Heart (tissue), 3 donors: ENCODE results near the genes GNPTAB and PAH.

GRCh38 chr12:98745592-98746476 lies 100.7 kb downstream of the APAF1 start:
- RAMPAGE, long total RNA, 2 experiments = no peak in any of the 2 experiments

DNA sequence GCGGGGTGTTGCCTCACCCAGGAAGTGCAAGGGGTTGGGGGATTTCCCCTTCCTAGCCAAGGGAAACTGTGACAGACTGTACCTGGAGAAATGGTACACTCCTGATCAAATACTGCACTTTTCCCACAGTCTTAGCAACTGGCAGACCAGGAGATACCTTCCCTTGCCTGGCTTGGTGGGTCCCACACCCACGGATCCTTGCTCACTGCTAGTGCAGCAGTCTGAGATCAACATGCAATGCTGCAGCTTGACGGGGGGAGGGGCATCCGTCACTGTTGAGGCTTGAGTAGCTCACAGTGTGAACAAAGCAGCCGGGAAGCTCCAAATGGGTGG lies 409.5 kb upstream of the GARIN6 start:
- RAMPAGE, long total RNA, 2 experiments = no peak in any of the 2 experiments

DNA sequence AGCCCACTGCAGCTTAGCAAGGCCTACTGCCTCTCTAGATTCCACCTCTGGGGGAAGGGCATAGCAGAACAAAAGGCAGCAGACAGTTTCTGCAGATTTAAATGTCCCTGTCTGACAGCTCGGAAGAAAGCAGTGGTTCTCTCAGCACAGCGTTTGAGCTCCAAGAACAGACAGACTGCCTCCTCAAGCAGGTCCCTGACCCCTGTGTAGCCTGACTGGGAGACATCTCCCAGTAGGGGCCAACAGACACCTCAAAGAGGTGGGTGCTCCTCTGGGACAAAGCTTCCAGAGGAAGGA lies 409.2 kb upstream of the GARIN6 start:
- RAMPAGE, long total RNA, 2 experiments = no peak in any of the 2 experiments

GRCh38 chr12:100163794-100164460 lies 21.3 kb upstream of the BLTP3B start:
- RAMPAGE, long total RNA, 2 experiments = no peak in any of the 2 experiments

DNA sequence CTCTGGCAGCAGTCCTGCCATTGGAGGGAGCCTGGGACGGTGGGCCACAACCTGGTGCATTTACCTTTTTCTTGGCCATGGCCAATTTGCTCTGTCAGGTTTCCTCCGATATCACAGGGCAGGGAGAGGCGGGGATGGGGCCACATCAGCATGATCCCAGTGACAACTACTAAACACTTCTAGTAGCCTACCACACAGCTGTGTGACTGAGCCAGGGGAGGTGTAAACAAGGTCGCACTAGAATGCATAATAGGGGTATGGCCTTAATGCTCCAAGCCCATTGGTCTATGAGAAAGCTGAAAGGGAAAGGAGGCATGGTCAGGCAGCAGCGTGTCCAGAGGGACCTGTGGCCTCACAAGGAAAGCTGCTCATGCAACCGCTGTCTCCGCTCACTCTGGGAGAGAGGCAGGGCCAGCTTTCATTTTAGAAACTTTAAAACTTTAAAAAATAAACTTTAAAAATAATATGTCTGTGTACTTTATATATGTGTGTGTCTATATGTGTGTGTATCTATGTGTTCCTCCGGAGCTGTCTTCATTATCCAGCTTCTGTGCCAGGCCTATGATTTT lies 27.5 kb upstream of the ACTR6 start:
- RAMPAGE, long total RNA, 2 experiments = no peak in any of the 2 experiments

- RAMPAGE, long total RNA, 2 experiments = no peak in any of the 2 experiments
These were observed 19.7 kb upstream of the SLC5A8 start for GRCh38 chr12:101229678-101230174.

DNA sequence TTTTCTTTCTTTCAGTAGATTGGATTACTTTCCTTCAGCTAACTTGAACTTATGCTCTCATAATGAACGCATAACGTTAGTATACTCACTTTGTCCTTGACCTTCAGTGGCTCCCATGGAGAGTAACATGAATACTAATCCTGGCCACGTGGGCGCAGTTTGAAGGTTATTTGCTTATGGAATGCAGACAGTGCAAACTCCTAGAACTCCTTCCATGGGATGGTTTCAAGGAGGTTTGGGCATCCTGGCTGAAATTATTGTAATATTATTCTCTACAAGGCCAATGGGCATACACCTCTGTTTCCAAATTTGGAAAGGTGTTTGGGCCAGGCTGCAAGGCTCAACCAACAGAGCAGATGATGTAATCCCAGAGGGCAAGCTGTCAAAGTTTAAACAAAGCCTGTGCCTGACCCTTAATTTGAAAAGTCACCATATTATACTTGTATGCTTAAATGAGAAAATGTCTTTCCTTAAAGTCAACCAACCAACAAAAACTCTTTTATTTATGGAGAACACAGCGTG lies 23.5 kb downstream of the MYBPC1 start:
- RAMPAGE, long total RNA, 2 experiments = no peak in any of the 2 experiments

DNA sequence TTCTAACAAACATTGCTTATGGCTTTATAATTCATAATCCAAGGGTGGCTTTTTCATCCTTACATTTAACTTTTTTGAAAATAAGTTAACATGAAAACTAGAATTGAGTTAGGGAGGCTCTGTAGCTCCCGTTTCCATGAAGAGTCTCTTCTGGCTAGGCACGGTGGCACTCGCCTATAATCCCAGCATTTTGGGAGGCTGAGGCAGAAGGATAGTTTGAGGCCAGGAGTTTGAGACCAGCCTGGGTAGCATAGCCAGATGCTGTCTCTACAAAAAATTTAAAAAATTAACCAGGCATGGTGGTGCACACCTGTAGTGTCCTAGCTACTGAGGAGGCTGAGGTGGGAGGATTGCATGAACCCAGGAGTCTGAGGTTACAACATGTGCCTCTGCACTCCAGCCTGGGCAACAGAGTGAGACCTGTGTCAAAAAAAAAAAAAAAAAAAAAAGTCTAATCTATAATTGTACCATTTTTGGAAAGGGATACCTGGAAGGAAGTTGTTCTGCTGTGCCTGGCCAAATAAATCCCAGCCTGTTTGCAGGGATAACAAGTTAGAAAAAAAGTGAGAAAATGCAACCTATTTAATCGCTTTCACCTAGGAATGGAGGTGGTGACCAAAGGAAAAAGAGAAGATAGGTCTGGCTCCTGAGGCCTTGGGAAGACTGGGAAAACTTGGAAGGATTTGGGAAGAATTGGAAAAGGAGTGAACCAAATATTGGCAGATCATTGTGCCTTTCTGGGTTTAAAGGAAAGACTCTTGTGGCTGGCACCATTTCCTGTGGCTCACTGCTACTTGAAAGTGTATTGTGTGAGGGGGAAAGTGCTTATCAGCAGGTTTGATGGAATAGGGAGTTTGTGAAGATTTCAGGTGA lies 11.8 kb downstream of the CHPT1 start:
- RAMPAGE, long total RNA, 2 experiments = no peak in any of the 2 experiments

GRCh38 chr12:101715501-101716142 lies 18.2 kb downstream of the CHPT1 start:
- RAMPAGE, long total RNA, 2 experiments = no peak in any of the 2 experiments

DNA sequence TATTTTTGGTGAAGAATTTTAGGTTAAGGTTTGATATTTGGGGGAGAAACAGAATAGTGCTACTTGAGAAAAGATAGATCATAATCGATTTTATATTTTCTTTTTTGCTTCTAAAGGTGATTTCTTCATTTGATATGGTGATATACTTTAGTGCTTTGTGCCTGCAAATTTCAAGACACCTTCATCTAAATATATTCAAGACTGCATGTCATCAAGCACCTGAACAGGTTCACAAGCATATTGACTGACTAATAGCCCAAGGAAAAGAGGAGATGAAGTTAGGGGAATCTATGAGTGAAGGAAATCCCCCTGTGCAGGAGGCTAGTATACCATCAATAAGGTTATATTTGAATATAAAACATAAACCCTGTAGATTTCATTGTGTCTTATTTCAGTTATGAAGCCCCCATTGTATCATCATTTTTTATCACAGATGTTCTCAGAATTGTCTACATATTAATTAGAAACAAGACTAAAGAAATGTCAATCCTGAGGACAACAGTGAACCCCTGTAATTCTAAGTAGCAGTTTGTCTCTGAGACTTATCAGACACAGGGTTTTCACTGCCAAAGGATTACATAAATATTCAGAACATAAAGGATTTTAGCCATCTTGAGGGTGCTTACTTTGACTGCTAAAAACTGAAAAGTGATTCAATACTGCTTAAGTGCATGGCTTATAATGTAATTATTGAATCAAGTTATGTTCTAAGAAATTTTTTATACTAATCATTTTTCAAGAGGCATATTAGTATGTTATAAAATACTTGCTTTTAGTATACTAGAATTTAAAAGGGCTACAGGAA lies 12.9 kb downstream of the SYCP3 start:
- RAMPAGE, long total RNA, 2 experiments = no peak in any of the 2 experiments

DNA sequence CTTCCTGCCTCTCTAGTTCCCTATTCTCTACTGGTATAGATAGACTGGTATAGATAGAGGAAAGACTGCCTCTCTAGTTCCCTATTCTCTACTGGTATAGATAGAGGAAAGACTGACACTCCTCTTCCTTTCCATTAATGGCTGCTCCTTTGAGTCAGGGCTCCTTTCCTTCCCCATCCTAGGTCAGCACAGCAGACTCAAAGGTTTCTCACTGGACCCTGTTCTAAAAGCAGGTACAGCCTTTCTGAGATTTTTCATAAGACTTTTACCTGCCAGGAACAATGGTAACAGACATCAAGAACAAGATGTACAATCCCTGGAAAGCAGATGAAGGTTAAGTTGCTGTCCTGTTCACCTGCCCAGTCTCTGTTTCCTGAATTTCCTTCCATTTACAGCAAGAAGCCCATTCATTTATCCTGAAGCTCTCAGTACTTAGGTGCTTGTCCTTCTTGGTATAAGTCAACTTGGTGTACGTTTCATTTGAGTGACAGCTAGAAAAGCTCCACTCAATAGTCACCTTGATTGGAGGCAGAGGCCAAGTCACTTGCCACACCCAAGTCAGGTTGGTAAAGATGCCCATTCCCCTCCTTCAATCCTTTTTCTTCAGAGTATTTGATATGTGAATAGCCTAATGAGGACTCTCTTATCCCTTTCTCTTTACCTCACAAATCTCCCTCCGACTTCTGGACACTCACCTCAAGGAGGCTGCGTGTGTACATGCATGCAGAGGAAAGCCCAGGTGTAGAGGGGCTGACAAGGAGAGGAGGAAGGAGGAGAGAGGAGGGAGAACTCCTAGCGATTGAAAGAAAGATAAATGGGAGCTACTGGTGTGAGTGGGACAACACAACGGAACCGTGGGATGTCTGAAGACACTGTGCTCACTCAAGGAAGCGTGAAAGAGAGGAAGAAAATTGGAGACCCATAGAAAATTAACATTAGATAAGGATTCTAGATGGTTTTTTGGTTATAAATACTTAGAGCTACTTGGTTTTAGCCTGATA lies 8.9 kb upstream of the SYCP3 start:
- RAMPAGE, long total RNA, 2 experiments = no peak in any of the 2 experiments

GRCh38 chr12:101749348-101750109 lies 10.3 kb upstream of the SYCP3 start:
- RAMPAGE, long total RNA, 2 experiments = no peak in any of the 2 experiments

- RAMPAGE, long total RNA, 2 experiments = no peak in any of the 2 experiments
These were observed 6.8 kb downstream of the GNPTAB start for GRCh38 chr12:101823687-101824531.

DNA sequence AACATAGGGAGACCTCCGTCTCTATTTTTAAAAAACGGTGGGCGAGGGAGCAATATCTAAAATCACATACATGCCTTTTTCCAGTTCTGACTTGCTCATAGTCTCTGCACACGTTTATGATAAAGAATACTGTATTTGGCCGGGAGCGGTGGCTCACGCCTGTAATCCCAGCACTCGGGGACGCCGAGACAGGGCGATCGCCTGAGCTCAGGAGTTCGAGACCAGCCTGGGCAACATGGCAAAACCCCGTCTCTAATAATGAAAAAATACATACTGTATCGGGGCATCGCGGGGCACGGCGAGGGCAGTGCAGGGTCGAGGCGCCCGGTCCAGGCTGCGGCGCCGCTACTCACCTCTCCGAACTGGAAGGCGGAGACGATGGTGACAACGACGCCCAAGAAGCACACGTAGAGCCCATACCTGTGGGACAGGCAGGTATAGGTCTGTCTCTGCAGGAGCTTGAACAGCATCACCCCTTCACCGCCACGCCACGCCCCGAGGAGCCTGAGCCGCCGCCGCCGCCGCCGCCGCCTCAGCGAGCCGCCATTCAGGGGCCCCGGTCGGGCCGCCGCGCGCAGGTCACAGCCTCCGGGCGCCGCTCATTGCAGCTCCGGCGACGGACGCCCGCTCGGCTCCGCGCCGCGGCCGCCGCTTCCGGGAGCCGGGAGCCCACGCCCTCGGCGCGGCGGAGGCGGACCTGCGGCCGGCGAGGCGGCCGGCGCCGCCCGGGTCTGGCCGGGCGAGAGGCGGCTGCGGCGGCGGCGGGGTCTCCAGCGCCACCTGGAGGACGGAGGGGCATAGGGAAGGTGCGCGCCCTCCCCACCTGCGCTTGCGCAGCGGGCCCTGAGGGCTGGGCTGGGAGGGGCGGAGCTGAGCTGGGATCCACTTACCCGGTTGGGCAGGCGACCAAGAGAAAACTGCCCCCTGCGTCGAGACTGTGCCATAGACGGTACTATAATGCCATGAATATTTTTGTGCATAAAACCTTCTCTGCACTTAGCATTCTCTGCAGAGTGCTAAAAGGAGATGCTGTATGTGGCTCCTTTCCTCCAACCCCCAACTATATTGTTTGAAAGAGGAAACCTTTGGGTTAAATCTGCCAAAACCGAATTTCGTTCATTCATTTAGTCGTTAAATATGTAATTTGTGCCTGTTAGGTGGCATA lies at the start of gene GNPTAB:
Gene GNPTAB, minus strand, starts transcription at position 754 of the 1,165 bp plus-strand sequence.
- RAMPAGE, long total RNA, 2 experiments = no peak in any of the 2 experiments

GRCh38 chr12:102417687-102418202 lies 62.6 kb downstream of the IGF1 start:
- RAMPAGE, long total RNA, 2 experiments = no peak in any of the 2 experiments

- RAMPAGE, long total RNA, 2 experiments = start-site peak on the minus strand in 1 of 2 experiments, at chr12:102917188-102917259 at its widest, 17 reads per replicate
These were observed at the start of gene PAH for GRCh38 chr12:102917037-102917937. TSS of gene PAH (minus strand) at chr12:102917244.

- RAMPAGE, long total RNA, 2 experiments = no peak in any of the 2 experiments
These were observed 61.7 kb downstream of the C12orf42 start for GRCh38 chr12:103433871-103434620.

GRCh38 chr12:103468614-103468891 lies 27.2 kb downstream of the C12orf42 start:
- RAMPAGE, long total RNA, 2 experiments = no peak in any of the 2 experiments

- RAMPAGE, long total RNA, 2 experiments = no peak in any of the 2 experiments
These were observed 2.2 kb downstream of the HSP90B1 start for GRCh38 chr12:103932096-103933127.

- RAMPAGE, long total RNA, 2 experiments = no peak in any of the 2 experiments
These were observed 3.2 kb downstream of the HSP90B1 start for GRCh38 chr12:103933443-103933765.